HT1080 (cell line): ENCODE measurements around a stretch of chr17.

DNA sequence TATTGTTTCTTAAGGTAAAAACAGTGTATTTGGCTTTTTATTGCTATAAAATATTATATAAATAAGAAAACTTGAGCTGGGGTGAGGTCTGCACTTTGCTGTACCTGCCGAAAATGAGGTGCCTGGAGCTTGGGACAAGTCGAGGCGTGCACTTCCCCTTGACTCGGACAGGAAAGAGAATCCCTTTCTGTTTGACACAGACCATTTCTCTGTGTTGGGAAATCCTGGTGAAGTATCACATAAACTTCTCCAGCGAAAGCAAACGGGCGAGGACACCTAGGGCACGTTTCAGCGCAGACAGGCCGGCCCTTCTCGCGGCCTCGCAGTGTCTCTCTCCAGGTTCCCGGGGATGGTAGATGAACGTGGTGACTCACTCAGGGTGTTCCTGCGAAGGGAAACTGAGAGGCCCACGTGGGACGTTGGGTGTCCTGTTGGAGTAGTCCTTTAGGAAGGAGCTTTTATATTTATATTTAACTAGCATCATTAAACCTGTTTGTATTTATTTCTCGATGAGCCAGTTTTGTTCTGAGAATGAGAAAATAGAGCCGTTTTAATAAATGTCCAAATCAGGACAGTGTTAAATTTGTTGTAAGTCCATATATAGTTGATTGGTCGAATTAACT lies 36.3 kb upstream of the ZNF750 start:
RAMPAGE:
- cytosol, long total RNA = no peak
- long total RNA = no peak
- nucleus, long total RNA = no peak

DNA sequence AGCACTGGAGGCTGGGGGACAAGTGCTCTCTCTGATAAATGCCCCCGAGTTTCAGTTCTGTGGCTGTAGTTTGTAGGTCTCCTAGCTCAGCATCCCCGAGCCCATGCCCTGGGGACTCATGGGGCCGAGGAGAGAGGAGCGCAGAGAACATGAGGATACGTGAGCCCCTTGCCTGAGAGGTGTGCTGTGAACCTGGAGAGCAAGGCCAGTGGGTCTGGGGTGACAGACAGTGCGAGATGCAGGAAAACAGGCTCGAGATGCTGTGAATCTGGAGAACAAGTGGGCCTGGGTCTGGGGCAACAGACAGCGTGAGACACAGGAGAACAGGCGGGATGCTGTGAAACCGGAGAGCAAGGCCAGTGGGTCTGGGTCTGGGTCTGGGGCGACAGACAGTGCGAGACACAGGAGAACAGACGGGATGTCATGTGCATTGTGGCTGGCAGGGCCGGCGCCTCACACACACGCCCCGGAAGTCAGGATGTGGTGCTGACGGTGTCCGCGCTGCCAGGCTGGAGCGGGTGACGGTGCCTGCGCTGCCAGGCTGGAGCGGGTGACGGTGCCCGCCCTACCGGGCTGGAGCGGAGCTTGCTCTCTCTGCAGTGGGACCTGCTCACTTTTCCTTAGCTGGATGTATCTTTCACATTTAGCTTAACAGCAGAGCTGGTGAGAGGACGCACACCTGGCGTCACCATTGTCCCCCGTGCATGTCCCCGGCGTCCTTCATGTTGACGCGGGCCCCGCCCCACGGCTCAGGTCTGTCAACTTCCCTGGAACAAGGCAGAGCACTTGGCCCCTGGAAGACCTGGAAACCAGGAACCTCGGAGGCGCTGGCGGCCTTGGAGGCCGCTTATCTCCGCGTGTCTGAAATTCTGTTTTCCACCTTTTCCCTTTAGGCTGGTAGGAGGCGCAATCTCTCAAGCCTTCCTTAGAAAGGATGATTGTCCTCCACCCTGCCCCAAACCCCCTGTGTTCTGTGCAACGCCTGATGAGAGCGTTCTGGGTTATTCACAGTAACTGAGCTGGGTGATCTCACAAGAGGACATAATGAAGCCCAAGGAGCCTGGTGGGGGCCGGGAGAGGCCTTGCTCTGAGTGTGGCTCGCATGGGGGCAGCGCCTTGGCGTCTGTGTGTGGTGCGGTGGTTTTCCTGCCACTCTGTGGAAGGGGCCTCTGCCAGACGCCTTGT lies 43.0 kb upstream of the ZNF750 start:
RAMPAGE:
- cytosol, long total RNA = no peak
- long total RNA = no peak
- nucleus, long total RNA = no peak

RAMPAGE:
- cytosol, long total RNA = no peak
- long total RNA = no peak
- nucleus, long total RNA = no peak
These were observed 73.6 kb upstream of the ZNF750 start for GRCh38 chr17:82913340-82913910.

GRCh38 chr17:82938433-82938852 lies 98.6 kb upstream of the ZNF750 start:
RAMPAGE:
- cytosol, long total RNA = no peak
- long total RNA = no peak
- nucleus, long total RNA = no peak

GRCh38 chr17:82962648-82963623 lies 88.6 kb downstream of the B3GNTL1 start:
RAMPAGE:
- cytosol, long total RNA = no peak
- long total RNA = no peak
- nucleus, long total RNA = no peak

RAMPAGE:
- cytosol, long total RNA = no peak
- long total RNA = no peak
- nucleus, long total RNA = no peak
These were observed 18.5 kb downstream of the METRNL start for GRCh38 chr17:83097832-83098484.

DNA sequence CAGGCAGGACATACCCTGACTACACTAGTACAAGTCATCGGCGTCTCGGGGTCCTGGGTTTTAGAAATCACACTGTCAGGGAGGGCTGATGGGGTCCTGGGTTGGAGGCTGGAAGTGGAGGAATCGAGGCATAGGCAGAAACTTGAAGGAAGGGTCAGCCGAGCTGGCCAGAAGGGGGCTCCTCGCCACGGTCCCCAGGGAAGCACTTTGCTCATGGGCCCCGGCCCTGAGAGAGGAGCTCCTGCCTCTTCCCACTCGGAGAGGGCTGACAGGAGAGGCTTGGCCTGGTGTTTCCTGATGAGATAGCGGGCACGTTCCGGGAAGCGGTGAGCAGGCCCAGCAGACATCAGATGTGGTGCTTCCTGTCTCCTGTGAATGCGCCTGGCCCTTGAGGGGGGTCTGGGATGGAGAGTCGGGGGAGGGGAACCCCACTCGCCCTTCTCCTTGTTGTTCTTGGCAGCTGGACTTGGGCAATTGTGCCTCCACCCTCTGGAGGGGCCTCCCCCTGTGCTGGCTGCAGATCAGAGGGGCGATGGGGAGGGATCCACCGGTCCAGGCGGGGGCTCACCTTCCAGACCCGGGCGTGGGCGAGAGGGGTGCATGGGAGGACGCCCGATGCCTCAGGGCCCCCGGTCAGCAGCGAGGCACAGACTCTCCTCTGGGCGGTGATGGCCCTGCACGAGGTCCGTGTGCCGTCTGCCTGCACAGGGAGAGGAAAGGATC lies 25.2 kb downstream of the METRNL start:
RAMPAGE:
- cytosol, long total RNA = no peak
- long total RNA = no peak
- nucleus, long total RNA = no peak

RAMPAGE:
- cytosol, long total RNA = no peak
- long total RNA = no peak
- nucleus, long total RNA = no peak
These were observed 72.0 kb downstream of the METRNL start for GRCh38 chr17:83151181-83152054.